Subcutaneous adipose tissue (tissue), 3 donors: Measurements from ENCODE around the genes CFAP73, TPCN1 and RBM19.

- PRO-cap: no peak
- RAMPAGE, long total RNA, 3 experiments: no peak in any of the 3 experiments
These were observed 89.9 kb downstream of the ATXN2 start for GRCh38 chr12:111509088-111509748.

DNA sequence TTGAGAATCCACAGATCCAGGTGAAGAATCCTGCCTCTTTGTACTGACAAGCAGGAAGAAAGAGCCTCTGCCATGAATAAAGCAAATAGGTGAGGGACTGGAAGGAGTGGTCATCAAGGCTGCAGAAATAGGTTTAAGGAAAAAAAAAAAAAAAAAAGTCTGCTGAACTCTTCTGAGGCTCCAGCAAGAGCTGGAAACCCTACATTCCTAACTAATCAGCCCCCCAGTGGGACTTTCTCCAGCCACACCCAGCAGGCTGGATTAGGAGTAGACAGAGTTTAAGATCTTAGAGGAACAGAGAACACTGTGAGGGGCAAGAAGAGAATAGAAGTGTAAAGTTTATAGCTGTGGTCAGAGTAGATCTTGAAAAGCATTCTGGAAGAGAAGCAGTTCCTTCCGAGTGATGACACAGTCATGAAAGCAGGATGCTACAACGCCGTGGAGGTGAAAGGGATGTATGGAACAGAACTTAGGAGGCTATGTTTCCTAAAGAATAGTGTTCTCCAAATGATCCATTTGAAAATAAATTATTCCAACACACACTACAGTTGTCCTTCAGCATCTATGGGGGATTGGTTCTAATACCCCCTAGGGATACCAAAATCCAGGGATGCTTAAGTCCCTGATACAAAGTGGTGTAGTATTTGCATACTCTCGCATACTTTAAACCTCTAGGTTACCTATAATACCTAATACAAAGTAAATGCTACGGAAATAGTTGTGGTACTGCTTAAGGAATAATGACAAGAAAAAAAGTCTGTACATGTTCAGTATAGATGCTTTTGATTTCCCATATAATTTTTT is 66.2 kb downstream of the ATXN2 start:
- PRO-cap: no peak
- RAMPAGE, long total RNA, 3 experiments: no peak in any of the 3 experiments

DNA sequence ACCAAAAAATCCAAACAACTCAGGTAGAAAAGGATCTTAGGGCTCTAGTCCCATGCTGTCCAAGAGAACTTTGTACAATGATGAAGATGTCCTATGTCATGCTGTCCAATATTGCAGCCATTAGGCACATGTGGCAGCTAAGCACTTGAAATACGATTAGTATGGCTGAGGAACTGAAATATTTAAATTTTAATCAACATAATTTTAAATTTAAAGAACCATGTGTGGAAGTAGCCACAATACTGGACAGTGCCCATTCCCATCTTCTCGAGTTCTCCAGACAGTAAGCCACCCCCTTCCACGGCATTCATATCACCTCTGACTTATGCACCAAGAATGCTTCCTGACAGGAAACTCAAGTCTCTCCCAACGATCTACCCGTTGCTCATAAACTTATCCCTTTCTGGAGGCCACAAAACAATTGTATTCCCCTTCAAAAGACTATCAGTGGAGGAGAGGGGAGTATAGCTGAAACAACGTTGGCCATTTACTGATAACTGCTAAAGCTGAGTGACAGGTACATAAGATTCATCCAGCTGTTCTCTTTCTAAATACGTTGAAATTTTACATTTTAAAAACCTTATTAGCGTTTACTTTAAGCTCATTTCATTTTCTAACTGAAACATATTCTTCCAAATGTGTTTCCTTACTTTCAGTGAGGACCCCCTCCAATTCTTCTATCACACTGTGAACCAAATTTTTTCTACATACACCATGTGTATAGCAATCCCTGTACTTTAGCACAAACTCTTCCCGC is 29.1 kb downstream of the ATXN2 start:
- PRO-cap: no peak
- RAMPAGE, long total RNA, 3 experiments: no peak in any of the 3 experiments

- PRO-cap: no peak
- RAMPAGE, long total RNA, 3 experiments: no peak in any of the 3 experiments
These were observed 42.4 kb downstream of the BRAP start for GRCh38 chr12:111643203-111643839.

GRCh38 chr12:111682792-111683551 is 2.8 kb downstream of the BRAP start:
- PRO-cap: no peak
- RAMPAGE, long total RNA, 3 experiments: no peak in any of the 3 experiments

DNA sequence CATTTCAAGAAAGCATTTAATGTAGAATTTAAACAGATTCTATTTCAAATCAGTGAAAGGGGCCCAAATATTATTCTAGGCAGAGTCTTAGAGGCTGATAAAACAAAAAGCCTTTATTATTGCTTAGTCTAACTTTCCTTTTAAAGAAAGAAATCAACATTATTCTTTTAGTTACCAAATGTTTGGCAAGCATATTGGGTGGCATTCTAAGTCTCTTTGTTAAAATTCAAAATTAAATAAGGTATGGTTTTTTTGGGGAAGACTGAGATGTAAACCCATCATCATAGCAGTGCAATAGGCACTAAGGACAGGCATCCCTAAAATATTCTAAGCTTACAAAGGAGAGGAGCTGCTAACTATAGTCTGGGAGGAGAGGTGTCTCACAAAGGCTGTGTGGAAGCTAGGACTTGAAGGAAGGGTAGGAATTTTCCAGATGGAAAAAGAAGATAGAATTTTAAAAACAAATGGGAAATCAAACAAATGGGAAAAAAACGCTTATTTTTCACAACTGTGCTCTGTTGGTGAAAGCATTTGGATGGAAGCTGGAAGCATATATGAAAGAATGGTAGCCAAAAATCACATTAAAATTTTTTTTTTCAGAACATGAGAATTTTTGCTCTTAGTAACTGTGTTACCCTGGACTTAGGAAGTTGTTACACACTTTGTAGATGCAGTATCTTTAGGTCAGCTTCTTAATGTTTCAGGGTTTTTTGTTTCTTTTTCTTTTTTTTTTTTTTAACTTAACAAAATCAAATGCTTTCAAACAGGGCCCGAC is 26.1 kb downstream of the MAPKAPK5 start:
- PRO-cap: no peak
- RAMPAGE, long total RNA, 3 experiments: no peak in any of the 3 experiments

- PRO-cap: no peak
- RAMPAGE, long total RNA, 3 experiments: no peak in any of the 3 experiments
These were observed 32.8 kb downstream of the ERP29 start for GRCh38 chr12:112045813-112046633.

GRCh38 chr12:113057167-113058158 is 933 bp downstream of the DTX1 start:
- PRO-cap: no peak
- RAMPAGE, long total RNA, 3 experiments: start-site peak on the plus strand in 1 of 3 experiments, at chr12:113057537-113058378 at its widest, 19 reads per replicate

GRCh38 chr12:113114405-113114715 is 21.2 kb downstream of the RASAL1 start:
- PRO-cap: no peak
- RAMPAGE, long total RNA, 3 experiments: no peak in any of the 3 experiments

DNA sequence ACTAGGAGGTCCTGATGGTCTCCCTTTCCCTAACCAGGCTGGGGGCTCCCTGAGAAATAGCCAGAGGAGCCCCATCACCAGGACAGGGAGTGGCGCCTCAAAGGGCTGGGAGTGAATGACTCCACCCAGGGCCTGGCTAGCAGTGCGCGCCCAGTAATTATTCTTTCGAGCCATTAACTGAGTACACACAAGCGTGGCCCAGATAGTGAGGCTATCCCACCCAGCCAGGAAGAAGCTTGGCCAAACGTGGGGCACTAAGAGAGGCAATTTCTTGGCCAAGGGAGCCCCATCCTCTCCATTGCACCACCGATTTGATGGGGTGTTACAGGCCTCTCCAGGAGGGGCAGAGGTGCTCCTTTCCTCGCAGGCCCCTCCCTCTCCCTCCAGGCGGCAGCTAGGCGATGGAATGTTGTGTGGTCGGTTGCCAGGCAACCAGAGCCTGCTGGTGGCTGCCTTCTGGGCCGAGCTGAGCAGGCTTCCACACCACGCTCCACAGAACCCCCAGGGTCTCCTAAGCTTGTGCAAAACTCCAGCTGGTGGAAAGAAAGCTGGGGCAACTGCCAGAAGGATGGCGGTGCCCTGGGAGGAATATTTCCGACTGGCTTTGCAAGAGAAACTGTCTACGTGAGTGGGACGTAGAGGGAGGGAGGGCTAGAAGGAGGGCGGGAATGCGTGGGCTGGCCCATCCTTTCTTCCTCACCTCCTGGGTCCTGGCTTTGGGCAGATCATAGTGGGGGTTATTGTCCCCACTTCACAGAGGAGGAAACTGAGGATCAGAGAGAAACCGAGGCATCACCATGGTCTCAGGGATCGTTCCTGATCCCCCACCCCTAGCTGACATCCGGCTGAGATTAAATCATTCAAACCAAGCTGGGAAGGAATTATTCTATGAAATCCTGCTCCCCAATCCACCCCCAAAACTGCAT is at the start of gene CFAP73:
CFAP73 (plus strand) TSS at position 435 of the 926 bp plus-strand sequence.
- PRO-cap: no peak
- RAMPAGE, long total RNA, 3 experiments: no peak in any of the 3 experiments

- PRO-cap: bidirectional peak, plus-strand start at chr12:113221489, minus-strand start at chr12:113221123
- RAMPAGE, long total RNA, 3 experiments: no peak in any of the 3 experiments
These were observed at the start of gene TPCN1 for GRCh38 chr12:113221209-113221764. Gene TPCN1, plus strand, starts transcription at chr12:113221464.

GRCh38 chr12:113291027-113292136 is 43.5 kb downstream of the SLC8B1 start:
- PRO-cap: no peak
- RAMPAGE, long total RNA, 3 experiments: no peak in any of the 3 experiments

DNA sequence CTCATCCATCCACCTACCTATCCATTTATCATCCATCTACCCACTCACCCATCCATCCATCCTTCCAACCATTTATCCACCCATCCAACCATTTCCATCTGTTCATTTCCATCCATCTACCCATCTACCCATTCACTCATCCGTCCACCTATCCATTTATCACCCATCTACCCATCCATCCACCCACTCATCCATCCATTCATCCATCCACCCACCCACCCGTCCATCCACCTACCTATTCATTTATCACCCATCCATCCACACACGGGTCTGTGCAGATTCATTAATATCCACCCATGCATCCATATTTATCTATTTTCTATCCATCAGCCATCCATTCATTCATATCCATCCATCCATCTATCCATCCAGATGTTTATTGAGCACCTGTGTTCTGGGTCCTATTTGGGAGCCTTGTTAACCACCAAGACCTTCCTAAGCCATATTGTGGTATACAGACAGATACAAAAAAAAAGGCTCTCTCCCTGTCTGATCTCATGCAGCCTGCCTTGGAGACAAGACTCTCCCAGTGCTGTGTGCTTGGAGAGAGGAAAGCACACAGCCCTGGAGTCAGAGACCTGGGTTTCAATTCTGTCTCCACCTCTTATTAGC is 12.9 kb downstream of the SDS start:
- PRO-cap: no peak
- RAMPAGE, long total RNA, 3 experiments: no peak in any of the 3 experiments

DNA sequence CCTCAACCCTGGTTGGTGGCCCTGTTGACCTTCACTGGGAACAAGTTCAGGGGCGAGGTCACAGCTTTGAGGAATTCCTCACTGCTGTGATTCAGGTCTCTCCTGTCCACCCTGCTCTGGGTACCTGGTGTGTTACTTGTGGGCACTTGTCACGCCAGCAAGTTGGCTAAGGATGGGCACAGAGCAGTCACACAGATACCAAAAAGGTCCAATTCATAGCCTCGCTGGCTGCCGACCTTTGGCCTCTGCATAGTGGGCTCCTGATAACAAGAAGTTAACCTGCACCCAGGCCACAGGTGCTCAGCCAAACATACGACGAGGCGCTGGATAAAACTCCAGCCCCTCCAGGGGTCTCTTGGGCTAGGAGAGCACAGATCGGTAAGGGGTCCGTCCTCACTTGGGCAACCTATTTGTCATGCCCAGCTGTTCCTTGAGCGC is 11.1 kb downstream of the SDS start:
- PRO-cap: no peak
- RAMPAGE, long total RNA, 3 experiments: no peak in any of the 3 experiments

- PRO-cap: no peak
- RAMPAGE, long total RNA, 3 experiments: no peak in any of the 3 experiments
These were observed 3.7 kb downstream of the LHX5 start for GRCh38 chr12:113467821-113468435.

GRCh38 chr12:113765932-113766565 is 200.1 kb downstream of the RBM19 start:
- PRO-cap: no peak
- RAMPAGE, long total RNA, 3 experiments: no peak in any of the 3 experiments

- PRO-cap: no peak
- RAMPAGE, long total RNA, 3 experiments: no peak in any of the 3 experiments
These were observed 33.2 kb downstream of the RBM19 start for GRCh38 chr12:113932644-113933586.

DNA sequence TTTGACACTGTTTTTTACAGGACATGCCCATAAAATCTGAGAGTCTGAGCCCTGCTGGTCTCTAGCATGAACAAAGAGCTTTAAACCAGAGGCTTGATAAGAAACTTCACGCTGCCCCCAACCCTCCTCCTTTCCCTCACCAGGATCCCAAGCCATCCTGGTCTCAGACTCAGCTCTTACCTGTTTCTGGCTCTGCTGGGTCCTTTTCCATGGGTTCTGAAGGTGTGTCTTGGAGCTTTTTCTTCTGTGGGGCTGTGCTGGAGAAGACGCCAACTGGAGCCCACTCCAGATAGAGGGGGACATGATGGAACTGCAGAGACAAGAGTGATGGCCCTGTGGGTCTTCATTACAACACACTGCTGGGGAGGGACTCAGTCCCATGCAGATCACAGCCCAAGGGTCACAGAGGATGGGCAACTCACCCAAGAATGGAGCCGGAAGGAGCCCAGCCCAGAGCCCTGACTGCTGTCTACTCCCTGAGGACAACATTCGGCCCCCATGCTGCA is 29.2 kb downstream of the RBM19 start:
- PRO-cap: no peak
- RAMPAGE, long total RNA, 3 experiments: no peak in any of the 3 experiments

GRCh38 chr12:113966192-113966805 is at the start of gene RBM19:
Gene RBM19, minus strand, starts transcription at chr12:113966325.
- PRO-cap: bidirectional peak, plus-strand start at chr12:113966530, minus-strand start at chr12:113966325
- RAMPAGE, long total RNA, 3 experiments: start-site peak on the minus strand in 3 of 3 experiments, at chr12:113966320-113966333 at its widest, 160 to 360 reads per replicate

GRCh38 chr12:114587975-114588902 is 95.7 kb downstream of the TBX3 start:
- PRO-cap: no peak
- RAMPAGE, long total RNA, 3 experiments: no peak in any of the 3 experiments